Osteoblast (primary cell): Measurements from ENCODE around the gene ASAP2.

DNA sequence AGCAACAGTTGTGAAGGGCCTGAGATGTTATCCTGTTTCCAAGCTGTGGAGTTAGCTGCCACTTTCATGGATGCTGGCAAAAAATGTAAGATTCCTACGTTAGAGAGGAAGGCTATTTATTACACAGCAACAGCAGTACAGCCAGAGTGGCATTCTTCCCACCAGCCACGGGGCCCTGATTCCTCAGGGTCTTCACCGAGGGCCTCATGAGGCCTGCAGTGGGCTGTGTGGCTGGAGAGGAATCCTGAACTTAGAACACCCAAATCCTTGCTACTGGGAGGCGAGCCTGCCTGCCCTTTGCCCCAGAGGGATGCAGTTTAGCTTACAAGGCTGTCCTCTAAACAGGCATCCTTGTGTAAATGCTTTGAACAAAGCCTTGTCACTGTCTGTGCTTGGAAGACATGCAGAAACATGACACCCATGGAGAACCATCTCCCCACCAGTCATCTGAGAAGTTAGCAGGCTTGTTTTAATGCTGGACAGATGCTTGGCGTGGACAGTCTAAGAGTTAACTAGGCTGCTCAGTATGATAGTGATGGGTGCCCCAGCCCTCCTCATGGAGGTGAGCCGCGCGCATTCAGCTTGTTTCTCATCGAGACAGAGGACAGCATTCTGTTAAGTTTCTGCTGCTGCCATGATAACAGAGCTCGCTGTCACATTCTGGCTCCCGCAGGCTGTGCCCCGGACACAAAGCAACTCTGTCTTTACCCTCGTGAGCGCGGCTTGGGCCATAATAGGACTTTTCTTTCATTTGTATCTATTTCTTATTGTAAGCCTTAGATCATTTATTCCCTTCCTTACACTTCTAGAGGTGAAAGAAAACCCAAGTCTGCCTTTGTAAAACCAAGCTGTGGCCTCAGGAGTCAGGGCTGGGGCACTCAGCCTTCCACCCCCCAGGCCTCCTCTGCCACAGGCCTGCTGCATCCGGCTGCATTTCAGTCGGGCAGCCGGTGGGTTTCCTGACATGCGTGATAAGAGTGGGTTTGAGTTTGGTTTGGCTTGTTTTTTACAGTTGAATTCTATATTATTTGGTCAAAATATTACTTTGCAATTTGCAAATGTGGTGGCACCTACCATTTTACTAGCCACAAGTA is 42.8 kb downstream of the ADI1 start:
- CAGE, long polyA plus RNA = no peak
- RRBS = no CpG with 5 or more reads among the region's 19 CpGs

- CAGE, long polyA plus RNA = no peak
- RRBS = no CpG with 5 or more reads among the region's 7 CpGs
Observed at GRCh38 chr2:3519872-3520238, 524 bp upstream of the ADI1 start.

- CAGE, long polyA plus RNA = no peak
- RRBS = no CpG with 5 or more reads among the region's 17 CpGs
Observed at GRCh38 chr2:3522716-3523438, 3.5 kb upstream of the ADI1 start.

GRCh38 chr2:3557282-3557481 is 951 bp downstream of the RNASEH1 start:
- CAGE, long polyA plus RNA = no peak
- RRBS = no CpG with 5 or more reads among the region's 5 CpGs

- CAGE, long polyA plus RNA = no peak
- RRBS = no CpG with 5 or more reads among the region's 5 CpGs
Observed at GRCh38 chr2:5786856-5787307, 94.7 kb downstream of the SOX11 start.

DNA sequence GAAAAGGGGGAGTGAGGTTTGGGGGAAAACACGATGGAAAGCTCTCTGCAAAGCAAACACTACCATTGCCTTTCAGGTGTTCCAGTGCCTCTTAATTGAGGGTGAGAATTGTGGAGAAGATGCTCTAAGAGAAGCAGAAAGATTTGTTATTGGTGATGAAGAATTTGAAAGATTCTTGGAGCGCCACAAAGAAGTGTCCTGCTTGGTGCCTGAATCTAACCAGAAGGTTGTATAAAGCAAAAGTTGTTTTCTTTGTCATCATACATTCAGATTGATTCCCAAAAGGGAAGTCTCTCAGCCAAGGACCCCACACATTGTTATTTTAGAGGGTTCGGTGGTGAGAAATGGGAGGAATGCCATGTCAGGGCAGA is 12.5 kb downstream of the RSAD2 start:
- CAGE, long polyA plus RNA = no peak
- RRBS = no CpG with 5 or more reads among the region's 3 CpGs

DNA sequence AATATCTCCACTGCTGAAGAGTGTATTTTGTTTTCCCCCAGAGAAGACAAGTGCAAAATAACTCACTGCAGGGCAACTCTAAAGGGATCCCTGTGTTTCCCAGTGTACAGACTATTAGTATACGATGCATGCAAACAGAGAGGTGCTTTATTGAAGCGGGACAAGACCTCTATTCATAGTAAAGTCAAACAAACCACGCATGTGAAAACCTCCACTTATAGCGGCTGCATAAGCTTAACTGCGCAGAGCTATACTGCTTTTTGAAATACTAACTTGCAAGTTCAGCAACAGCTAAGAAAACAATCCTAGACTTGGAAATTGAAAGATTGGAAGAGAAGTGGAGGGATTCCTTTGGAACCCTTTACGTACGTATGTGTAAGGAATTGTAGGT is 15.6 kb downstream of the RNF144A start:
- CAGE, long polyA plus RNA = no peak
- RRBS = no CpG with 5 or more reads among the region's 7 CpGs

GRCh38 chr2:7567504-7568052 is 650.4 kb downstream of the RNF144A start:
- CAGE, long polyA plus RNA = no peak
- RRBS = no CpG with 5 or more reads among the region's 5 CpGs

GRCh38 chr2:7745308-7745847 is 828.2 kb downstream of the RNF144A start:
- CAGE, long polyA plus RNA = no peak
- RRBS = no CpG with 5 or more reads among the region's 4 CpGs

DNA sequence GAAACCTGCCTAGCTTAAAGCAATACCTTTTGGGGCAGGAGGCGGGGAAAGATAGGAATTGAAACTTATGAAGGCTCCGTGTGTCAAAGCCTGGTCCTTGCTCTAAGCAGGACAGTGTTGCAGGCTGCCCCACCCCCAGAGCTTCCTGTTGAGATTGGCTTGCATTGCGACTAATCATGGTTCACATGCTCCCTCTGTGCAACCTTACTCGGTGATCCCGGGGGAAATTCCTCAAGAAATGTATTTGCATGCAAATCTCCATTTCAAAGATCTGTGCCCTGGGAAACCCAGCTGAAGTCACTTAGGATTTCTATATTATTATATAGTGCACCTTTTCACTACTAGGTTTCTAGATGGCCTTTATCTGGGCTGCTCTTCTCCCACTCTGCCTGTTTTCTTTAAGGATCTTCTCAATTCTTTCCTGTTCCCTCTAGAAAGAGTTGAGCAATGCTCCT is 802.7 kb upstream of the ID2 start:
- CAGE, long polyA plus RNA = no peak
- RRBS = no CpG with 5 or more reads among the region's 5 CpGs

DNA sequence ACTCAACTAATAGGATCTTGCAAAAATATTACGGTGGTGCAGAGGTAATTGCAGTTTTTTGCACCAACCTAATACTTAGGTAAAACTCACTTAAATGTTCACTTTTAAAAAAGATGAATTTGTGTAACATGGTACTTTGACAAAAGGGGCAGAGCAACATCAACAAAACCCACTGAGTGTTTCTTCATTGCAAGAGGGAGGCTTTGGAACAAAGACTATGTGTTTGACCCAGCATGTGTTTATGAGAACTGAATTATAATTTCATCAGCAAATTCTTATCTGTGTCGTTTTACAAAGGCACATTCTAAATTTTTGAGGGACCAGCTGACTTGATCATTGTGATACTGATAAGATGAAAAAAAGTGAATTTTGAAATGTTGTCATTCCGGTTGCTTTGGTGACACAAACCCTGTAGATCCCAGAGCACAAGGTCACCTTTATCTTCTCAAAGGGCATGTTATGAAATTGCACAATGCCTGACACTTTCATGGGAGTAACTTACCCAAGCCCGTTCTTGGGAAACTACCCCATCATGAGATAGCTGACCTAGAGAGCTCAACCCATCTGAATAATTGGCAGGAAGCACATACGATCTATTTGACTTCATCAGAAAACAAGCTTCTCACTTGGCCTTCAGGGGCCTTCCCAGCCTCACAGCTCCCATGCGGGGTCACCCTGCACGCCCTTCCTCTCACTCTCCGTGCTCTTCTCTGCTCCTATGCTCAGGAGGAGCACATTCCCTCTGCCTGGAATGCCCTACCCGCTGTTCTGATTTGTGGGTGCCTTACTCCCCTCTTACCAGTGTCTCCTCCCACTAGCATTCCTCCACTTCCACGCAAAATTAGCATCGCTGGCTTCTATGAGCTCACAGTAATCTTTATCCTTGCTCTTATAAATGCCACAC is 556.1 kb upstream of the ID2 start:
- CAGE, long polyA plus RNA = no peak
- RRBS = no CpG with 5 or more reads among the region's 11 CpGs

DNA sequence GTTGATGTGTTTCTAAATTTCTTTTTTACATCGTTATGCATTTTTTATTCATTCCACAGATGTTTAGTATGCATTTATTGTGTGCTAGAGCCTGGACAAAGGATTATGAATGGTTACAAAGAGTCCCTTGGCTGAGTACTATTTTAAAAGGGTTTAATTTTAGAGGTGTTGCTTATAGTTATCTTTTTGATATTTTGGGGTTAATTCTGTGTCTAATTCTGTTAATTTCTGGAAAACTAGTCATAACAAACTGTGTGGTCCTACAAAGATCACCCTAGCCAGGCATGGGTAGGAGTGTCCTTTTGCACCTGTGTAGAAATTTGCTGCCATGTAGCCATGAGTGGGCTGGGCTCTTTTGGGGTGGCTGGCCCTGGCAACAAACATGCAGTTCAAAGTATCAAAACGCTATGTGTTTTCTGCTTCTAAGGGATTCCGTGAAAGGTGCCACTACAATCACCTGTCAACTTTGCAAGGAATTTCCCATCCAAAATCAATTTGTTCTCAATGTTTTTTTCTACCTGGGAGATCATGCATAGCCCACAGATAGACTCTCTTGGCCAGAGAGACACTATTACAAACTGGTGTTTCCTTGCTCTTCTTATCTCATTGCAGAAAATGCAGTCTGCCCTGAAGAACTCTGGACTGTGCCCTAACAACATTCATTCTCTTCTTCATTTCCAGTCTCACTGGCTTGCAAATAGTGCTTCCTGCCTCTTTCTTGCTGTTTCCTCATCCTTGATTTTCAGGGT is 537.7 kb upstream of the ID2 start:
- CAGE, long polyA plus RNA = no peak
- RRBS = no CpG with 5 or more reads among the region's 3 CpGs

- CAGE, long polyA plus RNA = no peak
- RRBS = no CpG with 5 or more reads among the region's 38 CpGs
Observed at GRCh38 chr2:8281695-8283041, 399.7 kb upstream of the ID2 start.

DNA sequence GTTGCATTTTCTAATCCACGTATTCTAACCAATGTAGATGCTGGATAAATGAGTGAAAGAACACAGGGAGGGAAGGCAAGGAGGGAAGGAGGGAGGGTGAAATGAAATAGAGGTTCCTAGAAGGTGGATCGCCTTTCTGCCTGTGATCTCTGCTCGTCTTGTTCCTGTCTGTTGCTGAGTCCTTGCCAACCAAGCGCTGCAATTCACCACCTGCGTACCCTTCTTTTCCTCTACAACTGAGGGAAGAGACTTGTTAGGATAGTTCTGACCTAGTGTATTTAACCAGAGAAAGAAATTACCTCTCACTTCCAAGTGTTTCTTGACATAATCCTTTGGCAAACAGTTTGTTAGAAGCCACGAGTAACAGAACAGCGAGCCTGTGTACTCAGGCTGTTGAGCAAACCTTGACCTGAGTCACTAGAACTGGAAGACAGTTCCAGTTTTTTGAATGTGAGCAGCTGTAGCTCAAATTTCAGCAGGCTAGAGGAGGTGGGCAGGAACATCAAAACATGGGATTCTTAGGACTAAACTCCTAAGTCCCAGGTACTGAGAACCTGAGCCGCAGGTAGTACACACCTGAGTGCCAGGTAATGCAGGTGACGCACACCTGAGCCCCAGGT is 181.4 kb upstream of the ID2 start:
- CAGE, long polyA plus RNA = no peak
- RRBS = no CpG with 5 or more reads among the region's 9 CpGs

- CAGE, long polyA plus RNA = no peak
- RRBS = no CpG with 5 or more reads among the region's 6 CpGs
Observed at GRCh38 chr2:8677343-8677608, 4.6 kb upstream of the ID2 start.

- CAGE, long polyA plus RNA = no peak
- RRBS = no CpG with 5 or more reads among the region's 6 CpGs
Observed at GRCh38 chr2:8679845-8680089, 2.1 kb upstream of the ID2 start.

- CAGE, long polyA plus RNA = no peak
- RRBS = 1% methylated on average over 23 of the region's 61 CpGs
Observed at GRCh38 chr2:8684927-8685527, 3.2 kb downstream of the ID2 start.

GRCh38 chr2:8975265-8975725 is 28.2 kb downstream of the MBOAT2 start:
- CAGE, long polyA plus RNA = no peak
- RRBS = no CpG with 5 or more reads among the region's 4 CpGs

- CAGE, long polyA plus RNA = no peak
- RRBS = 64% methylated on average over 1 of the region's 7 CpGs
Observed at GRCh38 chr2:9145110-9145550, 61.5 kb upstream of the ASAP2 start.

GRCh38 chr2:9206025-9206932 is at the start of gene ASAP2:
Gene ASAP2, plus strand, starts transcription at chr2:9206812.
- CAGE, long polyA plus RNA = no peak
- RRBS = 2% methylated on average over 89 of the region's 122 CpGs